Measurements from ENCODE around the genes NXPH4, GLI1 and METTL1.

DNA sequence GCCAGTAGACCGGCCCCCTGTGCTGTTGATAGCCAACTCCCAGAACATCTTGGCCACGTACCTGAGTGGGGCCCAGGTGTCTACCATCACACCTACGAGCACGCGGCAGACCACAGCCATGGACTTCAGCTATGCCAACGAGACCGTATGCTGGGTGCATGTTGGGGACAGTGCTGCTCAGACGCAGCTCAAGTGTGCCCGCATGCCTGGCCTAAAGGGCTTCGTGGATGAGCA lies 16.9 kb downstream of the LRP1 start:
- RRBS, result no CpG with 5 or more reads among the region's 10 CpGs

- RRBS, result no CpG with 5 or more reads among the region's 3 CpGs
Observed at GRCh38 chr12:57148647-57149137, 20.4 kb downstream of the LRP1 start.

GRCh38 chr12:57199621-57200123 lies 16.9 kb upstream of the NXPH4 start:
- RRBS, result no CpG with 5 or more reads among the region's 9 CpGs

GRCh38 chr12:57207514-57207713 lies 9.2 kb upstream of the NXPH4 start:
- RRBS, result no CpG with 5 or more reads among the region's 4 CpGs

DNA sequence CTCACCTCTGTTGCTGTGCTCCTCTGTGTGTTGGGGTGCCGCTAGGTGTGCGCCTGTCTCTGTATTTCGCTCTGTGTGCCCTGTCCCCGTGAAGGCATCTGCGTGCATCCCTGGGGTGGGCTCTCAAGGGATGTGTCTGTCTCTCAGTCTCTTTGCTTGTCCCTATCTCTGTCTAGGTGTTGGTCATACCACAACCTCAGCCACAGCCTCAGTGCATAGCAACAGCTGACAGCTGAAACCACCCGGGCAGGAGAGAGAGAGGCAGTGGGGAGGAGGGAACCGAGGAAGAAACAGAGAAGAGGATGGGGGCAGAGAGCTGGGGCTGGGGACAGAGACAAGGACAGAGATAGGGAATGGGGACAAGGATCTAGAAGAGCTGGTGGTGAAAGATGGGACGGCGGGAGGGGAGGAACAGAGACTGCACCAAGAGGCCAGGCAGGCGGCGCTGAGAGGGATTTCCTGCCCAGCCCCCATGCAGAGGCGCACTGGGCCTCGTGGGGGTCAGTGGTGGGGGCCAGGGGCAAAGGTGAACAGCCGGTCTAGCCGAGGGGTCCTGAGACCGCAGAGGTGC lies 850 bp upstream of the NXPH4 start:
- RRBS, result no CpG with 5 or more reads among the region's 16 CpGs

DNA sequence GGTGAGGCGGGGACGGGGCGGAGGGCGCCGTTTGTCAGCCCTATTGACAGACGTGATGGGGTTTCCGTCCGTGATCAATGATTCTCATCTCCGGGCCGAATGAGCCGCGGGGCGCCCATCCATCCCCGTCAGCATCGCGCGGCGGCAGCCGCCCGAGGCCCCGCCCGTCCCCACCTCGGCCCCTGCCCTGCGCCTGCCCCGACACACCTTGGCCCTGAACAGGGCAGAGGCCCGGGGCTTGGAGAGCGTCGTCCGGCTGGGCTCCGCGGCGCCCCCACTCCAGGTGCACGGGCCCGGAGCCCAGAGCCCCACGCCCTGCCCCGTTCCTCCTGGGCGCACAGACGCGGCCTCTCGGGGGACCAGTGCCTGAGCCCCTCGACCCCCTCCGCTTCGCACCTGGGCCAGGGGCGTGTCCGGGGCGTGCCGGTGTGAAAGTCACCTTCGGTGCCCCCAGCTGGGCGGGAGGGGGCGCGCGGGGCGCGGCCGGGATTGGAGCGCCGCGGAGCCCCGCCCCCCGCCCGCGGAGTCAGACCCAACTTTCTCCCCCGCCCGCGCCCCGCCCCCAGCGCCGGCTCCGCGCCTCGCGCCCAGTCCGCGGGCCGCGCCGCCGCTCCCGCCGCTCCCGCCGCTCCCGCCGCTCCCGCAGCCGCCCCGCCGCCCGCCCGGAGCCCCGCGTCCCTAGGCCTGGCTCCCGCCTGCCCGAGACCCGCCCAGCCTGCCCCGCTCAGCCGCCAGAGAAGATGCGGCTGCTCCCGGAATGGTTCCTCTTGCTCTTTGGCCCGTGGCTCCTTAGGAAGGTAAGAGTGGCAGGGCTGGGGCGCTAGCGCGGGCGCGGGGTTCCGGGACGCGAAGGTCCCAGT lies at the start of gene NXPH4:
Gene NXPH4, plus strand, starts transcription at position 565 of the 860 bp plus-strand sequence.
- RRBS, result 6% methylated on average over 56 of the region's 108 CpGs

- RRBS, result no CpG with 5 or more reads among the region's 3 CpGs
Observed at GRCh38 chr12:57408474-57408854, 22.4 kb downstream of the R3HDM2 start.

- RRBS, result no CpG with 5 or more reads among the region's 2 CpGs
Observed at GRCh38 chr12:57439062-57439550, 4.5 kb downstream of the INHBC start.

DNA sequence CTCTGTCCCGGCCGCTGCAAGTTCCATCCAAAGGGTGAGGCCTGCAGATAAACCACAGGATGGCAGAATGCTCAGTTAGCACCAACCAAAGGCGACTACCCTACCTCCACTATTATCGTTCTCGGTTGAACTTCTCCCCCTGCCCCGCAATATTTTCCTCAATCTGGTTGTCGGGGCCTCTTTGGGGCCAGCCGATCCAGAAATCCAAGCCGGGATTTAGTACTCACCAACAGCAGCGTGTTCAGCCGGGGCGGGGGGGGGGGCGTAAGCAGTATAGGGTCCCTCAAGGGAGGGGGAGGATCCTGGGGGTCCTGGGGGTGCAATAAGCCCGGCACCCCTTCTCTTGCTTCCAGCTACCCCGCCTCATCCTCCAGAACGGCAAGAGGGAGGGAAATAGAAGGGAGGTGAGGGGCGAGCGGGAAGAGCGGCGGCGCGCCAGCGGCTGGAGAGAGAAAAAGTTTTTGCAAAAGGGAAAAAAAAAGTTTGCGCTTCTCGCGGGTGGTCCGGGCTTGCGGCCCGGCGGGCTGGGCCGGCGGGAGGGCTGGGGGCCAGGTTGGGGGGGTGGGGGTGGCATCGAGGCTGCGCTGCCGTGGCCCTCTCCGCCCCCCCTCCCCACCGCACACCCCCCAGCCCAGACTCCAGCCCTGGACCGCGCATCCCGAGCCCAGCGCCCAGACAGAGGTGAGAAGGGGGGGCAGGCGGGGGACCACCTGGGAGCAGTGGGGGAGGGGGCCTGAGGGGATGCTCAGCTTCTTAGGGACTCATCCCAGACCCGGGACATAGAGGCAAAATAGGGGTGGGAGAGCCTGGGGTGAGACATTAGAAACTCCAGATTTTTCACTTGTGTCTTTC lies at the start of gene GLI1:
Gene GLI1, plus strand, starts transcription at position 265 of the 852 bp plus-strand sequence.
- RRBS, result 2% methylated on average over 1 of the region's 43 CpGs

GRCh38 chr12:57525950-57527170 lies 3.7 kb downstream of the MBD6 start:
- RRBS, result no CpG with 5 or more reads among the region's 15 CpGs

- RRBS, result 60% methylated on average over 17 of the region's 34 CpGs
Observed at GRCh38 chr12:57604965-57606193, 755 bp downstream of the DTX3 start.

GRCh38 chr12:57720334-57720744 lies 18.2 kb downstream of the AGAP2 start:
- RRBS, result no CpG with 5 or more reads among the region's 6 CpGs

GRCh38 chr12:57746929-57747841 lies 2.3 kb downstream of the TSPAN31 start:
- RRBS, result no CpG with 5 or more reads among the region's 9 CpGs

DNA sequence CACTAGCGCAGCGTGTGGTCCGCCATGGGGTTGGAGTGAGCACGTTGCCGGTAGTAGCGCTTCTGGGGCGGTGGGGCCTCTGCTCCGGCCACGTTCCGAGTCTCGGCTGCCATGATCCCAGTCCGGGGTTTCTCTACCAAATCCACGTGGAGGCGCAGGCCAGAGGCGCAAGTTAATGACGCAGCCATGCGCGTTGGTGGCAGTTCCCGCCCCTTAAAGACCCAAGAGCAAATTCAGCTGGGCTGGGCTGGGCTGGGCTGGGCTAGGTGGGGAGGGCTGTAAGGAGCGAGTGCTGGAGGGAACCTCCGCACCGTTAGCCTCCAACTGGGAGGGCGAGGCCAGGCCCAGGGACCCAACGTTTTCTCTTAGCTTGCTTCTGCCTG lies at the start of gene METTL1:
Gene METTL1, minus strand, starts transcription at position 135 of the 383 bp plus-strand sequence.
- RRBS, result no CpG with 5 or more reads among the region's 24 CpGs

DNA sequence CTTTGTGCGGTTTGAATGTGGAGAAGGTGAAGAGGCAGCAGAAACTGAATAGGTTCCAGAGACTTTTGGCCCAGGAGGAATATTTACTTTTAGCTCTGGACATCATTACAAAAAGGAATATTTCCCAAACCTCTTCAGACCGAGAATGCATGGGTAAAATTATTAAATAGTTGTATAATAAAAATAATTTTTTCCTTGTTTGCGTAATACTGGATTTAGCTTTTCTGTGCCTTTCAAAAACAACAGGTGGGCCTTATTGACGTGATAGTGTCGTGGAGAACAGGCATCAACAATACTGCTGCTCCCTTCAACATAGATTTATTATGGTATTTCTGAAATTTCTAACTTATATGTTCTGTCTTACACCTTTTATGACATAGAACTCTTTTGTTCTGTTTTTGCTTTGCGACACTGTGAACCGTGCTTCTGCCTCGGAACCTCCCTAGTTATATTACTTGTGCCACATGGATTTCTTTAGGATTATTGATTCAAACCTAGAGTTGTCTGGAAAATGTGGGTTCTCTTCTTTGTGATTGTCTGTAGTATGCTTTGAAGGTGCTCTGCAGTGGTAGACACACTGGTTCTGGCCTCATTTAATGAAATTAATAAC lies 14.1 kb downstream of the TSFM start:
- RRBS, result no CpG with 5 or more reads among the region's 8 CpGs

- RRBS, result no CpG with 5 or more reads among the region's 6 CpGs
Observed at GRCh38 chr12:57898163-57898915, 43.0 kb upstream of the ATP23 start.

DNA sequence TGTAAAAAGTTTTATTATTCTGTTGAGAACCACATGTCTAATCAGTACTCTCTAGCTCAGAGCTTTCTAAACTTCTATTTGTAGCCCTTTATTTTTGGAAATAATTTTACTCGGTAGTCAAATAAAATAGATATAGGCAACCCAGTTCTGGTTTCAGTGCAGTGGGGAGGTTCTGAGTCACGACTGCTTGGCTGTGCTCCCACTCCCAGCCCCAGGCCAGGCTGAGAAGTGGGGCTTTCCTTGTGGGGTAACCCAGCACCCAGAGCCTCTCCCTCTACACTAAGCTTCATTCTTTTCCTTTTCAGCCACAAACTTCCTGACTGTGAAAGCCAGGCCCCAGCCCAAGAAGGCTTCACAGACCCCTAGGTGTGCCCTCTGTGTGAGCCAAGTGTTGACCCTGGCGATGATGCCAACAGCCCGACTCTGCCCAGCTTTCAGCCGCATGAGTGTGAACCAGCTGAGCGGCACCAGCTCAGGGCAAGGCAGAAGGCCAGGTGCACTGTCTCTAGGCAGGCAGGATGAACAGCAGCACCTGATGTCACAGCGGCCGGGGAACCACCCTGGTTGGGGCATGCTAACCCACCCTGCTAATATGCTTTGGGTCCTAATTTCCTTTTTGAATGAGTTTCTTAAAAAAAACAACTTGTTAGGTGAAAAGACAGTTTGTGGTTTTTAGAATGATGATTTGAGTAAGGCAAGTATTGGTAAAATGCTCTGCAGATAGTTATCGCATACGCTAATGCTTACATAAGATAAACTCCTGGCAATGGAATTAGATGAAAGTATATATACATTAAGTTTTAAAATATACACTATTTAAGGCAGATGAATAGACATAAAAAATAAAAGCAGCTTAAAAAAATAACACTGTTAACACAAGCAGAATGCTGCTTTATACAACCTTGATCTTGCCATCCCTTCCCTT lies 42.2 kb upstream of the ATP23 start:
- RRBS, result no CpG with 5 or more reads among the region's 10 CpGs

DNA sequence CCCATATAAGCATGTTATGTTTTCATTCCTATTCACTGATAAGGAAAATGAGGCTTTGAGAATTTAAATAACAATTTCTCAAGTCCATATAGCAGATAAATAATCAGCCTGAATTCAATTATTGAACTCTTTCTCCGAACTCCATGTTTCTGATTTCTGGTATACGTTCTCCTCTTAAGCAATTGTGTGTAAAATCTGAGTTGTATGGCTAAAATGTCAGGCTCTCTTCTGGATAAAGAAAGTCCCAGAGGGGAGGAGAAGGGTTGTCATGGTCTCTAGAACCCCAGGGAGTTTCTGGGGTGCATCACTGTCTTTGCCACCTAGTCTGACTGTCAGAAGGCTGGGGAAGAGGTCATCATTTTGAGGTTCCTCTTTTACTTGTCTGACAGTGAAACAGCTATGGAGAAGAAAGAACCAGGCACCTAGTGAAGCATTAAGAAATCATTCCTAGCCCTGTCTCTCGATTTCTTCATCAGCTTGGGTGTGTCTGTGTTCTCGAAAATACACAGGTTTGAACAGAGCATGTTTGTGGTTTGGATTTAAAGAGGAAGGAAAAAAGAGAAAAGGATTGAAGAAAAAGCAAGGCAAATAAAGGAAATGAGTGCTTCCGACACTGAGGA lies 158.6 kb upstream of the LRIG3 start:
- RRBS, result no CpG with 5 or more reads among the region's 5 CpGs

DNA sequence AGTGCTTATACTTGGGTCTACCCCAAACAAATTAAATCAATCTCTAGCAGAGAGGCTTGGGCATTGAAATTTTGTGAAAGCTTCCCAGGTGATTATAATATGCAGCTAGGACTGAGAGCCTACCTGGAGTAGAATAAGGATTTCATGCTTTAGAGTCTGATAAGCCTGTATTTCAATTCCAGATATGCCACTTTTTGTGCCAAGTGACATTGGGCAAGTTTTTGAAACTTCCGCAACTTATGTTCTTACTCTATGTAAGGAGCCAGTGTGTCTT lies 159.8 kb upstream of the LRIG3 start:
- RRBS, result no CpG with 5 or more reads among the region's 1 CpG

DNA sequence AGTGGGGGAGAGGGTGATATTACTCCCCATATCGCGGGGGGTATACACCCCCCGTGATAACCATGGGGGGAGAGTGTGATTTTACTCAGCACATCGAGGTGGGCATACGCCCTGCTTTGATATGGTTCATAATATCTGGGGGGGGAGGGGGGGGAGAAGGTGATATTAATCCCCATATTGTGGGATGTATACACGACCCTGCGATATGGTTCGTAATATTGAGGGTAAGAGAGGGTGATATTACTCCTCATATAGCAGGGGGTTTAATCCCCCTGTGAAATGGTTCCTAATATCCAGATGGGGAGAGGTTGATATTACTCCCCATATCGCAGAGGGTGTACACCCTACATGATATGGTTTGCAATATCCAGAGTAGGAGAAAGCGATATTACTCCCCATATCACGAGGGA lies 64.5 kb upstream of the SLC16A7 start:
- RRBS, result no CpG with 5 or more reads among the region's 11 CpGs